Vein endothelial cell (primary cell): ENCODE data around the genes TRMT61B and ALK.

GRCh38 chr2:28379005-28379569 is 13.6 kb upstream of the FOSL2 start:
- CAGE, long polyA plus RNA = no peak

- CAGE, long polyA plus RNA = no peak
Observed at GRCh38 chr2:28394029-28394444, 1.4 kb downstream of the FOSL2 start.

- CAGE, long polyA plus RNA = no peak
Observed at GRCh38 chr2:28435570-28436407, 43.1 kb downstream of the FOSL2 start.

- CAGE, long polyA plus RNA = no peak
Observed at GRCh38 chr2:28639830-28640309, 111.8 kb upstream of the PPP1CB start.

DNA sequence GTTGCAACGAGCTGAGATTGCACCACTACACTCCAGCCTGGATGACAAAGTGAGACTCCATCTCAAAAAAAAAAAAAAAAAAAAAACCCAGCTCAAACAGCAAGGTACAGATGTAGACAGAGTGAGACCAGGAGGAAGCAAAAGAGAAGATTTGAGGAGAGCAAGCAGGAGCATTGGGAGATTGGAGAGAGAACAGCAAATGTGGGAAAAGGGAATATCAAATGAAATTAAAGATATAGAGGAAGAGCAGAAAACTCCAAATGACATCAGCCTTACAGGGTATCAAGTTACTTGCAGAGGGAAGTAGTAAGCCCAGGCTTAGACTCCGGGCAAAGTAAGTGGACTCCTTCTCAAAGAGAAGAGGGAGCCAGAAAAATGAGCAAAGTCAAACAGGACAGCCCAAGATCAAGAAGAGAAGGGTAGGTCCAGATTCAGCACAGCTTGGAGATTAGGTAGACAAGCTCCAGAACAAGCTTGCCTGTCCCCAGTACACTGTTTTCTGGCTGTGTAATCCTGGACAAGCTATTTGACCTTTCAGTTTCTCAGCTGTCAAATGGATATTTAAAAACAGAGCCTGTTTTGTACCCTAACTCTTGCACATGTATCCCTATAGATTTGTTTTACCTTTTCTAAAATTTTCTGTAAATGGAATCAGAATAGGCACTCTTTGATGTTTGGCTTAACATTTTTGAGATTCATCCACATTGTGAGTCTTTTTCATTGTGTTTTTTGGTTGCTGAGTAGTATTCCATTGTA is 93.1 kb upstream of the PPP1CB start:
- CAGE, long polyA plus RNA = no peak

GRCh38 chr2:28663302-28663540 is 88.4 kb upstream of the PPP1CB start:
- CAGE, long polyA plus RNA = no peak

DNA sequence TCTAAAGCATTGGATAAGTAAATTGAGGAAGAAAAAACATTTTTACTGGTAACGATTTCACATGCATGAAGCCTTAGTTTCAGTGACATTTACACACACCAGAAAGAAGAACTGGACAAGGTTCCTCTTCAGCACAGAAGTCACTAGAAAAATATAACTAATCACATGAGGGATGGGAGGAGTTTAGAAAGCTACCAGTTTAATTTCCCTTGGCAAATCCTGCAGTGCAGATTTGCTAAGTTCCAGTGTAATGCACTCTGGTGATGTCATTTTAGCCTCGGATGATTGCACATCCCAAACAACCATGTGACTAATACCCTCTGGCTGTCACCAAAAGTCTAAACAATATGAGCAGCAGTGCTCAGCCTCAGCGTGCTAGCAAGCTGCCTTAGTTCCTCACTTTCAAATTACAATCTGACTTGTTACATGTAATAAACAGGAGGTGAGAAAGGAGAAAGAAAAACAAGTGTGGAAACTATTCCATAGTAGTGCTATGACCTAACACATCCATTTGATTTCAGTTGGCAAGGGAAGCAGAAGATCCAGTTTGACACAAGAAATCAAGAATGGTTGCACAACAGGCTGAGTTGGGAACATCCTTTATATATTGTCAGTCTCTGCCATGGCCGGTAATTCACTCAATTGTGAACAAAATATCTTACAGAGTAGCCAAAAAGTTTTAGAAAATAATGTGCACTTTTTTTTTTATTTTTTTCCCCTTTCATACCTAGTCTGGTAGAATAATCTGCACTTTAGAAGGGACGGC is 35.2 kb upstream of the PPP1CB start:
- CAGE, long polyA plus RNA = no peak

DNA sequence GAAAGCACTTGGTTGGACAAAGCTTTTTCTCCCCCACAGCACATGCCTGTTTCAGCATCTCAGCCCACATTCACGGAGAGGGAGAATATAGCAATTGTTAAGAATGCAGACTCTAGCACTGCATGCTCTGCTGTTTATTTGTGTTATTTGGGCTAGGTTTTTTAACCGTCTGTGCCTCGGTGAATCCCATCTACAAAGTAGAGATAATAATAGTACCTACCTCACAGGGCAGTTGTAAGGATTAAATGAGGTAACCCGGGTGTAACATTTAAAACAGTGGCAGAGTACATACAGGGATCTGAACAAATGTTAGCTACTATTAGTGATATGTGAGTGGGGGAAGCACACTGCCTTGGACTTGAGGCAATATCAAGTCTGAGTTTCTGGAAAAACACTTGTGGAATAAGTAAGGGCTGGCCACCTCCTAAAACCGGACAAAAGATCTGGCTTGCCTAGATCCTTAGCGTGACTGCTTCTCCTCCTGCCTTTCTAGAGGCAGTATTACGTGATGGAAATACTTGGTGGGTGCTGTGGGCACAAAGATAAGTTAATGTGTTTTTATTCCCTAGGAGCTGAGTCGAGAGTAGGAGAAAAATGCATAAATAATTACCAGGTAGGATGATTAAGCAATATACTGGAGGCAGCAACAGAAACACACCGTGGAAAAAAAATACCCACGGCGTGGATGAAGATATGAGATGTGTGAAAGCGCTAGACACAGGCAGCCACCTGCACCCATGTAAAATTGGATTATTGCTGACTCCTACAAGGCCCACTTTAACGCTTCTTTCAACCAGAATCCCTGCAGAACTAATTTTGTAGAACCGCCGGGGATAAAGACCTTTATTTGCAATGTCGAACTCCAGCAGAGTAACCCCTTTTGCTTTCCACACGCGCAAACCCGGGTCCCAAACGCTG is 916 bp upstream of the PPP1CB start:
- CAGE, long polyA plus RNA = no peak

- CAGE, long polyA plus RNA = no peak
Observed at GRCh38 chr2:28869448-28870149, 510 bp downstream of the TRMT61B start.

GRCh38 chr2:28870150-28871061 is at the start of gene TRMT61B:
Gene TRMT61B (minus strand): TSS chr2:28870309.
- CAGE, long polyA plus RNA = no peak

DNA sequence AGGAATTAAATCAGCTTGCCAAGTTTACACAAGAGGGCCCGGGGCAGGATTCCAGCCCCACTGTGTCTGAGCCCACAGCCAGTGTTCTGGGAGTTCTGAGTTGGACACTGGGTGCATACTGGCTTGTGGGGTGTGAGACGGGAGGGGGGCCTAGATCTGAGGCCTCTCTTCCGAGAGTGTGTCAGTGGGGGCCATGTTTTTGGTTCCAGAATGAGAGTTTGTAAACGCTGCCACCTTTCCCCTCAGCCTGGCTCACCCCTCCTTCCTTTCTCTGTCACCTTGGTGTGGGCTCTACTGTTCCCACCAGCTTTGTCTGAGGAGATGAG is 10.1 kb downstream of the TOGARAM2 start:
- CAGE, long polyA plus RNA = no peak

DNA sequence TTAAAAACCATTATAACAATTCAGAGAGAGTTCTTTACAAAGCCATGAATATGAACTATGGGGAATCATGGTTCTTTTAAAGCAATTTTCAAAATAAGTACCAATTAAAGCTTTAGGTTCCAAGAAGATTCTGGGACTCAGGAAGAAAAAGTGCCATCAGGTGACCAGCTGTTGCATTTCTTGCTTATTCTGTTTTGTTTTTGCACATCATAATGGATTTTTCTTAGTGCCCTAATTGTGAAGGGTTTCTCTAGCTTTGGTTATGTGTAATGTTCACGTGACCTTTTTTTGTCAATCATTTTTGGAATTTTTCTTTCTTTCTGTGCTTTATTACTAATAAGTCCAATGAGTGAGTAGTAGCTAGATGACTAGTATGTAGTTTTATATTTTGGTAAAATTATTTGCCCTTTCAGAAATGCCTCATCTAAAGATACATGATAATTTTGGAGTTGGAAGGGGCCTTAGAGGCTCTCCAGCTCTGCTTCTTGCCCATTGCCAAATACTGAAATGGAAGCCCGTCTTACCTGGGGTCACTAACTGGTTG is 66.9 kb downstream of the CLIP4 start:
- CAGE, long polyA plus RNA = no peak

DNA sequence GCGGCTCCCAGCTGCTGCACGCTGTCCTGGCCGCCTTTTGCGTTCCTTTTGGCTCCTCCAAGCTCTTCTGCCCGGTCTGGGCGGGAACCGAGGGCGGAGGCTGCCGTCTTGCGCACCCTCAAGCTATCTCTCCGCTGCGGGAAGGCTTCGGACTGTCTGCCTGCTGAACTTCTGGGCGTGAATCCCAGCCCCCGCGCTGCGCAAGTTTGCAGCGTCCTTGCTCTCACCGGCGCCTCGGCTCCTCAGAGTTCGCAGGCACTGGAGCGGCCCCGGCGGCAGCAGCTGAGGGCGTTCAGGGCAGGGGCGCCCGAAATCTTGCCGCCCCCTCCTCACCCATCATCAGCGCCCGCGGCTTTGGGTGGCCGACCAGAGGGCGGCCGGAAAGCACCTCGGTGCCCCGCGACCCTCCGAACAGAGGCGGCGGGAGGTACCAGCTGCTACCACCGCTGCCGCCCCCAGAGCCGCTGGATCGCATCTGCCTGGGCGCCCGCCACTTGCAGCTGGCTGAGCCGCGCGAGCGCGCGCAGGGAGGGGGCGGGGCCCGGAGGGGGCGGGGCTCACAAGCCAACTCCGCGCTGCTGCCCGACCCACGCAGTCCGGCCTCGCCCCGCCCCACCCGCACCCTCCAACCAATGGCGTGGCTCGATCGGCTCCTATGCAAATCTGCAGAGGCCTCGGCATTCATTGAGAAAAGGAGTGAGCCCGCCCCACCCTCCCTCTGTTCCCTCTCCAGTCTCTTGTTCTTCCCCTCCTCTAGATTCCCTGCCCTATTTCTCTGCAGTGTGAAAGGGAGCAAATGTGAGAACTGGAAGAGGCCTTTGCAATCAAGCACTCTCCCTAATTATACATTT is at the start of gene ALK:
Gene ALK, minus strand, starts transcription at position 477 of the 851 bp plus-strand sequence.
- CAGE, long polyA plus RNA = no peak

GRCh38 chr2:30178664-30179164 is 31.9 kb downstream of the YPEL5 start:
- CAGE, long polyA plus RNA = no peak

- CAGE, long polyA plus RNA = no peak
Observed at GRCh38 chr2:30233354-30233916, 2.1 kb downstream of the LBH start.

- CAGE, long polyA plus RNA = no peak
Observed at GRCh38 chr2:30235702-30236305, 4.5 kb downstream of the LBH start.

- CAGE, long polyA plus RNA = no peak
Observed at GRCh38 chr2:30265845-30266814, 34.8 kb downstream of the LBH start.

GRCh38 chr2:30422016-30422857 is 24.8 kb upstream of the LCLAT1 start:
- CAGE, long polyA plus RNA = no peak

GRCh38 chr2:30436947-30437364 is 10.1 kb upstream of the LCLAT1 start:
- CAGE, long polyA plus RNA = no peak

DNA sequence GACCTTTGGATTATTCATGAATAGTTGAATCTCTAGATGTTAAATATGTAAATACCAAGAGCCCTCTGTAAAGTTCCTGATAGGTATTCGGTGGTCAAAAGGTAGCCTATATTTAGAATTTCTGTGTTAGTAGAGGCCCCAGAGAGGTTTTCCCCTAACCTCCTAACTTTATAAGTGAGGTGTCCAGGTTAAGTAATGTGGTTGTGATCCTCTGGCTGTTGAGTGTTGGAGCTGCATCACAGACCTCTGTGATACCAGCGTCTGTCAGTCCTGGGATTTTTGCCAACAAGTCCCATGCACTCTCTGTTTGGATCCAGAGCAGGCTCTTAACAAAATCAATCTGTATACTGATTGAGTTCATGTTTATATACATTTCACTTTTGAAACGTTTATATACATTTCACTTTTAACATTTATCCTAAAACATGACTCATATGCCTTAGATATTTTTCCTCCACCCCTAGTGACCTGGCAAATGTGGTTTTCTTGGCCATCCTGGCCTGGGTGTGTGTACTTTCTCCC is 67.5 kb downstream of the LCLAT1 start:
- CAGE, long polyA plus RNA = no peak